Measurements from ENCODE around the genes RC3H2 and GPR21.

DNA sequence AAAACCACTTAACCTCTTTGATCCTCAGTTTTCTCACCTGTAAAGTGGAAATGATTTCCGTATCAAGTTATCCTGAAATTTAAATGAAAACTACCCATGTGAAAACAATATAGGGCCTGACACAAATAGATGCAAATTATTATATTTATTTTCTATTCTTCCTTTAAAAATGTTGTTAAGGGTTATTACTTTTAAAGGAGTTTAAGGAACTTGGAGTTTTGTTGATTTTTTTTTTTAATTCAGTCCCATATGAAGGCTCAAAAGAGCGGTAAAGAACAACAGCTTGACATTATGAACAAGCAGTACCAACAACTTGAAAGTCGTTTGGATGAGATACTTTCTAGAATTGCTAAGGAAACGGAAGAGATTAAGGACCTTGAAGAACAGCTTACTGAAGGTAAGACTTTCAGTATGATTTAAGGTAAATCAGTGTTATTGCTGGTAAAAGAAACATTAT lies 49.0 kb downstream of the CNTRL start:
- PRO-cap, result no peak

DNA sequence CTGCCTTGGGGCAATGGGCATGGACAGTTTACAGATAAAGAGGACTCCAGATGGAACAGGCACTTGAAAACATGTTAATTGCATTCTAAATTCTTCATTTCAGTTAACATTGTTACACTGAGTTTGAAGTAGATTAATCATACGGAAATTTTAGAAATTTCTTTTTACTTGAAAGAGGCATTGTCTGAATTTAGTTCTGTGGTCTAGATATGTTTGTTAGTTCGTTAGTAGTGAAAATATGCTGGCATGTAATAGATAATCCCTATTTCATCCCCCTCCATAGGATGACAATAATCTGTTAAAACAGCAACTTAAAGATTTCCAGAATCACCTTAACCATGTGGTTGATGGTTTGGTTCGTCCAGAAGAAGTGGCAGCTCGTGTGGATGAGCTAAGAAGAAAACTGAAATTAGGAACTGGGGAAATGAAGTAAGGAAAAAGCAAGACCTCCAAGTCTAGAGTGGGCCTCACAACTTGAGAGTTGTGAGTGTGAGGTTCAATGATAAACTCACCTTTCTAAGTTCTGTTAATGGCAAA lies 61.2 kb downstream of the RAB14 start:
- PRO-cap, result no peak

DNA sequence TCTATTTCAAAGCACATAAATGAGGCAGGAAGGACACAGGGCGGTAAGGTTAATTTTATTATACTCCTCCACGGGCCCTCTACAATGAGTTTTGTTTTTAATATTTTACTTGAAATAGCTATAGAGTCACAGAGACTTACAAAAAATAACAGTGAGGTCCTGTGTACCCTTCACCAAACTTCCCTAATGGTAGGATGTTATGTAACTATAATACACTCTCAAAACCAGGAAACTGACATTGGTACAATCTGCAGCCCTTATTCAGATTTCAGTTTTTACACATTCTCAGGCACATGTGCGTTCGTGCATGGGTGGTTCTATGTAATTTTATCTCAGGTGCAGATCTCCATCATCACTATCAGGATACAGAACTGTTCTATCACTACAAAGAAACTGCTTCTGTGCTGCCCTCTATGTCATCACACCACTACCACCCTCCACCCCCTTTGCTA lies 16.5 kb downstream of the RAB14 start:
- PRO-cap, result no peak

GRCh38 chr9:121271901-121272499 lies 4.0 kb downstream of the GSN start:
- PRO-cap, result no peak

DNA sequence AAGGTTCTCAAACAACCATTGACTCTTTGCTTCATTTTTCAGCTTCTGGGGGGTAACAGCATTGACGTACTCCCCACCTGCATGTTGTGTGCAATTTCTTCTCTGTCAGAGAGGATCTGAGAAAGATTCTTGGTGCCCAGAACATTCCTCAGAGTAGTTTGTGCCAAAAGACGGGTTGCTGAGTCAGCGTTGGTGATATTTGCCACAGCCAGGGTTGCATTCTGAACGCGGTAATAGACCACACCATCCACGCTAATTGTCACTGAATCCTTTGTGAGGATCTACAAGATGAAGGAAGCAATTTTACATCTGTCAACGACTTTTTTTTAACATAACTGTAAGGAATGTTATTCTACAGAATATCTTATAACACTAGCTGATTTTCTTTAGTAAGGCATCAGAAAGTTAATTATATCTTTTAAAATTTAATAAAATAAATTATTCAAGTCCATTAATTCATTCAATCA lies 21.0 kb downstream of the STOM start:
- PRO-cap, result no peak

- PRO-cap, result no peak
These were observed 7.2 kb downstream of the STOM start for GRCh38 chr9:121362552-121363531.

- PRO-cap, result no peak
These were observed 28.2 kb upstream of the STOM start for GRCh38 chr9:121398061-121398882.

DNA sequence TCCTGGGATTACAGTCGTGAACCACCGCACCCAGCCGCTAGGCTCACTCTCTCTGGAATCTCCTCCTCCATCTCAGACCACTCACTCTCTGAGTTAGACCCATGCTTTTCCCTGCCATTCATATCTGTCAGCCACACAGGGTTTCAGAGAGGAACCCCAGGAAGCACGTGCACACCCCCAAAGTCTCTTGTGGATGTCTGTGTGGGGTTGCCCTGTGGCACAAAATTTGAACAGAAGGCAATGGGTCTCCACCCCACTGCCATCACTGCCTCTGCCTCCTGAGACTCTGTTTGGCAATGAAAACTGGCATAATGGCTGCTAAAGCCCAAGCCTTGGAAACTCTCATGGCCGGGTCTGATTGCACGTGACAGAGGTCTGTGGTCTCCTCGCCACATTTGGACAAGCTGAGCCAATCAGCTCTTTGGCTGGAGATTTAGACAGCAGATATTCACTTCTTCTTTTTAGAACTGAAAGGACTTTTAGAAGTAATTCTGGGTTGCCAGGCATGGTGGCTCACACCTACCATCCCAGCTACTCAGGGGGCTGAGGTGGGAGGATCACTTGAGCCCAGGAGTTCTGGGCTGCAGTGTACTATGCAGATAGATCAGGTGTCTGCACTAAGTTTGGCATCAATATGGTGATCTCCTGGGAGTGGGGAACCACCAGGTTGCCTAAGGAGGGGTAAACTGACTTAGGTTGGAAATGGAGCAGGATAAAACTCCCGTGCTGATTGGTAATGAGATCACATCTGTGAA lies 5.4 kb downstream of the GGTA1 start:
- PRO-cap, result no peak

GRCh38 chr9:121597589-121598787 lies 53.4 kb upstream of the DAB2IP start:
- PRO-cap, result no peak

DNA sequence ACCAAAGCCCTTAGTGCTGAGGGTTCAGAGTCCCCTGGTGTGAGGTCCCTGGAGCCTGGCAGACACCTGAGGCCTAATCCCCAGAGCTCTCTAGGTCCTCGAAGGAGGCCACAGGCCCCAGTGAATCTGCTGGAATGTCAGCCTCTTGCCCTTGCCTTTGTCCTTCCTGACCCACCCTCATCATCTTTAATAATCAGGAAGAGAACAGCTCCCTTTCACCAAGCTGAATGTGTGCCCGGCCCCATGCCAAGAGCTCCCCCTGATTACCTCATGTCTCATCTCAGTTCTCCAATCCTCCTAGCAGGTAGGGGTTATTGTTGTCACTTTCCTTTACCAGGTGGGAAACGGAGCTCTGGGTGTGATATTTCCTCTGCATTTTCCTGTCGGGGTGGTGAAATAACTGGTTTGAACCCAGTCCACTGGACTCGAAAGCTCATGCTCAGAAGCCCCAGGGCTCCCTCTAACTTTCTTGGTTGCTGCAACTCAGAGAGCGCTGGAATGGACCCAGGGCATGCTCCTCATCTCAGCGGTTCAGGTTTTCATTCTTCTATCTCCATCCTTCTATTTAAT lies 5.9 kb downstream of the DAB2IP start:
- PRO-cap, result no peak

DNA sequence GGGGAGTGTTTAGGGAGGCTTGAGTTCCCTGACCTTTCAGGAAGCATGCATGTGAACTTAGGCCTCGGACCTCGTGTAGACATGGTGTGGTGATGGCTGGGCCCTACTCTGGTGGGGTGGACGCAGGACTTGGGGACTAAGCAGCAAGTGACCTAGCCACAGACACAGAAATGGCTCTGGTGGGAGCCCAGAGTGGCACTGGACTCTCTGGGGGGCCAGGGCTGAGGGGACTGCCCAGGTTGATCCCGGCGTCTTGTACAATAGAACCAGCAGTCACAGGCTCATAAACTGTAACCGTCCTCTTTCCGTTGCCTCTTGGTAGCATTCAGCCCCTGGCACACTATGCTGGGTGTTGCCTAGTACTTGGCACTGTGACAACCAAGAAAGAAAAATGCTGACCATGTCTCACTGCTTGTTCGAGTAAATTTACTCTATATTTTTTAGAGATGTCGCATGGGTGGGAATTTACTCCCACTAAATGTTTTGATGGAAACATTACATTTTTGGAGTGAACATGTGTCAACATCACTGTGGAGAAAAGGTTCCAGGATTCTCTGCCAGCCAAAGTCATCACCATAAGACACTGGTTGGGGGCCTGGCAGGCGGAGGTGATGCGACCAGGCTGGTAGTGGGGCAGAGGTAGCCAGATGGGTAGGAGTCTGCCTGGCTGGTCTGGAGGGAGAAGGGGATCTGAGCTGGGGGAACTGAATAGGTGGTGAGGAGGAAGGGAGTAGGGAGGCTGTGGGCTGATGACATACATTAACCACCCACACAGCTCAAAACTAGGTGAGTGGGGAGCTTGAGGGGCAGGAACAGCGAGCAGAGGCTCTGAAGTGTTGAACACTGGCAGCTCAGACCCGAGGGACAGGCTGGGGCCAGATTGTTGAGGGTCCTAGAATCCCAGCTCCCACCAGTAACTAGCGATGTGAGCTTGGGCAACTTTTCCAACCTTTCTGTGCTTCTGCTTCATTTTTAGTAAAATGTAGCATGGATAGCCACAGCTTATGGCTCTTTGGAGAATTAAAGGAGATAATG lies 80.7 kb downstream of the DAB2IP start:
- PRO-cap, result no peak

GRCh38 chr9:121743048-121743997 lies 91.9 kb downstream of the DAB2IP start:
- PRO-cap, result no peak

- PRO-cap, result no peak
These were observed 99.3 kb downstream of the DAB2IP start for GRCh38 chr9:121750671-121751100.

DNA sequence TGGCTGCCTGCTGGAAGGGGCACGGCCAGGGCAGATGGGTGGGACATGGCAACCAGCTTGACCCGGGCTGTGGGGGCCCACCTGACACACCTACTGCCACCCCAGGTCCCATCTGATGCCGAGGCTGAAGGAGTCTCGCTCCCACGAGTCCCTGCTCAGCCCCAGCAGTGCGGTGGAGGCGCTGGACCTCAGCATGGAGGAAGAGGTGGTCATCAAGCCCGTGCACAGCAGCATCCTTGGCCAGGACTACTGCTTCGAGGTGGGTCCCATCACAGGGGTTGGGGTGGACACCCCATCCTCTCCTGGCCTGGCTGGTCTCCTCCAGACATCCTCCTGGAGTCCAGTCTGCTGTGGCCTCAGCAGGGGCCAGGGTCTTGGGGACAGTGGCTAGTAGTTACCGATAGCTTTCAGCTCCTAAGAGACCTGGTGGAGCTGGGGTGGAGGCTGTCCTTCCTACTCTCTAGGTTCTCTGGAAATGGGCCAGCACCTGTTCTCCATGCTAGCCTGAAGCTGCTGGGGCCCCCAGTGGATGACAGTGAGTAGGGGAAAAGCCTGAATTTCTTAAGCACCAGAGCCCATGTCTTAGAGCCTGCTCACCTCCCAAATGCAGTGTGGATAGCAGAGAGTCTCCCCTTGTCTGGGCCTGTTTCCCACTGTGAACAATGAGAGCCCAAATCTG lies 105.6 kb downstream of the DAB2IP start:
- PRO-cap, result no peak

DNA sequence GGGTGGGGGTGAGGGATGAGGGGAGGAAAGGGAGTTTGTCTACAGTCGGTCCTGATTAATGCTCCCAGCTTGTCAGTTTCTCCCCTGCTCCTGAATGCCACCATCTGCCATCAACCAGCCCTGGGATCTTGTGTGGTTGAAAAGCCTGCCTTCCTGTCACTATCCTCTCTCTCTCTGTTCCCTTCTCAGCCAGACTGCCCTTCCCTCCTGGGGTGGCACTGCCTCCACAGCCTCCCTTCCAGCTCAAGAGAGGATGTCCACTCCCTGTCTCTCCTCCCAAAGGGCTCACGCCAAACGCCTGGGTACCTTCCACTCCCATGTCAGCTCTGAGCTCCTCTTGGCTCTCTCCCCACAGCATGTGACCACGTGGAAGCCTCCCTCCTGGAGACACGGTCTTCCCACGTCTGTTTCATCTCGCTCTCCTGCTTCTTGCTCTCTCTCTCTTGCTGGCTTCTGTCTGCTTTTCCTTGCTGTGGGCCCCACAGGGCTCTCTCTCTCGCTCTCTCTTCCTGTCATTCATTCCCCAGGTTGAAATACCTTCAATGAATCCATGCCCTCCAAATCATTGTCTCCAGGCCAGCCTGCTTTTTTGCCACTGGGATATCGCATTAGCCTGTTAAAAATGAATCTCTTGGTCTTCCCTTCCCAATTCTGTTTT lies 186.2 kb downstream of the DAB2IP start:
- PRO-cap, result no peak

GRCh38 chr9:121860772-121861126 lies 209.3 kb downstream of the DAB2IP start:
- PRO-cap, result no peak

DNA sequence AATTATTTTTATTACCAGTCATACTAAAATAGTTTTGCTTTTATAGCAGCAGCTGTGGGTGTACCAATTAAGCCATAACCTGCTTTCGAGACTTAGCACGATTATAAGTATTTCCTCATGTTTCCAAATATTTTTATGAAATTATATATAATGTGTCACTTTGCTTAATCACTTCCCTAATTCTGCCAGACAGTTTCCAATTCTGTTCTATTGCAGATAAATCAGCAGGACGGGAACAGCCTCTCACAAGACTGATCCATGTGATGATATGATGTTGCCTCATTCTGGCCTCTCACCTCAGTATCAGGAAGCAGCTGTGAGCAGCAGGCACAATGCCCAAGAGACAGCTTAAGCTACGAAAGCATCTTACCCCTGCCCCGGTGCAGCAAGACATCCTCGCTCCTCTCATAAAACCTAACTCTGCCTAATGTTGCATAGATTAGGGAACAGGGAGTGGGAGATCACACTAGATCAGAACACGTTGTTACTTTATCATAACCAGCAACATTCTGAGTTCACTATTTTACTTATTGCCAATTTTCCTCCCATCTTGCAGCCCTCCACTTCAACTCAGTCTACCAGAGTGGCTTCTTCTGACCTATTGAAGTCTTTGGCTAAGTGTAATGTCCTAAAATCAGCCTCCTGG lies 6.8 kb downstream of the PDCL start:
- PRO-cap, result unidirectional peak, plus-strand start at position 437 of the sequence

- PRO-cap, result bidirectional peak, plus-strand start at chr9:122905419, minus-strand start at chr9:122905316
These were observed at the start of gene RC3H2 for GRCh38 chr9:122904747-122905952. TSS of gene RC3H2 (minus strand) at chr9:122905359.

DNA sequence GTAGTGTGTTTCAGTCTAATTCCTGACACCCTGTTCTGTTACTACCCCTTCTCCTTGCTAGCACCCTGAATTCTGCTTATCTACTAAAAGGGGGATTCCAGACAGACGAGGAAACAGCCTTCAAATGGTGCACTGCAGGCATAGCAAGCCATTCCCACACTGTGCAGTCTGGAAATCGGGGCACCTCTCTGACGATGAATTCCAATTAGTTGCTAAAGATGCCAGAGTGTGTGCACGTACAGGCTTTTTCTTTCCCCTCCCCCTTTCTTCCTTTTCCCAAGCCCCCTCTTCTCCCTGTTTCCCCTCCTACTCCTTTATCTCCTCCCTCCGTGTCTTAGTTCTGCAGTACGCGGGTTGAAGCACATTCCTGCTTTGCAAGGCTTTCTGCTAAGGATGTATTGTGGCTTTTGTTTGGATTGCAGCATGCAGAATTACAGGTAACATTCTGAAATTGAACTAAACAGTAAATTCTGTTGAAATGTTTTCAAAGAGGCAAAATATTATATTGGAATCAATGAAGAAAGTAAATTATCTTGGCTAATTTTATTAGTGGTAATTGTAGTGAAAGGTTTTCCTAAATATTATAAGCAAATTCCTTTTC lies at the start of gene GPR21:
Gene GPR21 (plus strand): TSS at position 362 of the 601 bp plus-strand sequence.
- PRO-cap, result no peak

GRCh38 chr9:123073304-123073962 lies 40.0 kb downstream of the GPR21 start:
- PRO-cap, result bidirectional peak, plus-strand start at chr9:123073707, minus-strand start at chr9:123073572